Occipital lobe (tissue), 2 donors: ENCODE data around the genes CIAPIN1, ADGRG1 and ADGRG3.

GRCh38 chr16:57023387-57024056, 34.2 kb downstream of the NLRC5 start:
- RAMPAGE, long total RNA, result no peak

DNA sequence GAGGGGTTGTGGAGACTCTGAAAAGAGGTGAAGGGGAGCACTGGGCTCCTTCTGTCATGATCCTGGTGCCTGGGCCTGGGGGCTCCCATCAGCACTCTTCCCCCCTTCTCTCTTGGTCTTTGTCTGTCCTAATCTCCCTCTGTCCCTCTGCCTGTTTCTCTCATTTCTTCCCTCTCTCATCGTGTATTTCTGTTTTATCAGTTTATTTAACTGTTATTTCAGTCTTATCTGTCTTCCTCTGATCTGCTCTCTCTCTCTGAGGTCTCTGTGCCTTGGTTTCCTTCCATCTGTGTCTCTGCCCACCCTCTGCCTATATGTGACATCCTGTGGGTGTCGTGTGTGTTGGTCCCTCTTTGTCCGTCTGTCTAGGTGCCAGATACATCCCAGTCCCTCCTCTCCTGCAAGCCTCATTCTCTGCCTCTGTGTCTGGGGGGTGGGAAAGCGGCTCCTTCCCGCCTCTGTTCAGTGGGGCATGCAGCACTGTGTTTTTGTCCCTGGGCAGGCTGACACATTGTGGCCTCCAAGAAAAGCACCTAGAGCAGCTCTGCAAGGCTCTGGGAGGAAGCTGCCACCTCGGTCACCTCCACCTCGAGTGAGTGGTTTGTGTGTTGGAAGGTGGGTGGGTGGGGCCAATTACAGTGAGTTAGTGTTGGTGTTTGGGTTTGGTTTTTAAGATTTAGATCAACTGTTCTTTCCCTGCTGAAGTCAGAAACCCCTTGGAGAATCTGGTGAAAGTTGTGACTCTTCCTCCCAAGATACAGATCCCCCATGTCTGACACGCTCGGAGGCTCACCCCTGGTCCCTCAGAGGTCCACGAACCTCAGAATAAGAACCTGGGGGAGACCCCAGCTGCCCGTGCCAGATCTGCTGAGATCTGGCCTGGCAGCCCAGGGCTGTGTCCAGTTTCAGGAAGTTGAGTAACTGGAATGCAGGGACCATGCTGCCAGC, 51.1 kb upstream of the CPNE2 start:
- RAMPAGE, long total RNA, result no peak

DNA sequence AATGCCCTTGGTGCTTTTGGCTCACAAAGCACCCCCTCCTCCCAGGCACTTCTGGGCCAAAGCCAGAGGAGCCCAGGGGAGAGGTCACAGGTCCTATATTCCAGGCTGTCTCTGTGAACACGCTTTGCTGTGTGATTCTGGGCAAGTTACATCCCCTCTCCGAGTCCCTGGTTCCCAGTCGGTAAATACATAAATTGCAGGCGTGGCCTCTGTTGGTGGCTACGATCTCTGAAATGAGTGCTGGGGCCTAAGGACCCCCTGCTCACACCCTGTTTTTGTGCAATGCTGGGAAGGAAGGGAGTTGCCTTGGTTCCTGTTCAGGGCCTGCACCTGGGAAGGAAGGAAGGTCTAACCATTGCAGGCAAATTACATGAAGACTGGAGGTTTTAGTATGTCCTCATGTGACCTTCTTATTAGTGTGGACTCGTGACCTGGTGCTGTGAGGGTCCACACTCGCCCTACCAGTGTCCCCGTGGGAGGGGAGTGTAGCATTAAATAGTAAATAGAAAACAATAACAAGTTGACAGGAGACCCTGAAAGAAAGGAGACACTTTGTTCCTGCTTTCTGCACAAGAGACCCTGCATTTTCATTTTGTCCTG, 49.7 kb upstream of the CPNE2 start:
- RAMPAGE, long total RNA, result no peak

DNA sequence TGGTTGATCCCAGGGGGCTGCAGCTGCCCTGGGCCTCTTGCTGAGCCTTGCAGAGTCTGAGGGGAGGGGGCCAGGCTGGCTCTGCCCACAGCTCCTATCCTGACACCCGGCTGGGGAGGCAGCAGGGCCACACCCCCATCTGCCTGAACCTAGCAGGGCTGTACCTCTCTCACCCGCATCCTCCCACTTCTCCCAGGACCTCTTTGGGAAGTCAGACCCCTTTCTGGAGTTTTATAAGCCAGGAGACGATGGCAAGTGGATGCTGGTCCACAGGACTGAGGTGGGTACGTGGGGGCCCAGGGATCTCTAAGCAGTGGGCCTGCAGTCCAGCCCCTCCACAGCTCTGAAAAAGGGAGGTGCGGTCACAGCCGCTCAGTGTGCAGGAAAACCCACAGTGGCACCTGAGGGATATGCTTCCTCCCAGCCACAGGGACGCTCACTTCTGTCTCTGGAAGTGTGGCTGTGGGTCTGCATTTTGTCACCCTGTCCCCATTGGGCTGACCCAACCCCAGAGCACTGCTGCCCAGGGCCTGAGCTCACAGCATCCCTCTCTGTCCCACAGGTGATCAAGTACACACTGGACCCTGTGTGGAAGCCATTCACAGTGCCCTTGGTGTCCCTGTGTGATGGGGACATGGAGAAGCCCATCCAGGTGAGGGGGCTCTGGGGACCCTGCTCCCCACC, 26.8 kb downstream of the CPNE2 start:
- RAMPAGE, long total RNA, result no peak

DNA sequence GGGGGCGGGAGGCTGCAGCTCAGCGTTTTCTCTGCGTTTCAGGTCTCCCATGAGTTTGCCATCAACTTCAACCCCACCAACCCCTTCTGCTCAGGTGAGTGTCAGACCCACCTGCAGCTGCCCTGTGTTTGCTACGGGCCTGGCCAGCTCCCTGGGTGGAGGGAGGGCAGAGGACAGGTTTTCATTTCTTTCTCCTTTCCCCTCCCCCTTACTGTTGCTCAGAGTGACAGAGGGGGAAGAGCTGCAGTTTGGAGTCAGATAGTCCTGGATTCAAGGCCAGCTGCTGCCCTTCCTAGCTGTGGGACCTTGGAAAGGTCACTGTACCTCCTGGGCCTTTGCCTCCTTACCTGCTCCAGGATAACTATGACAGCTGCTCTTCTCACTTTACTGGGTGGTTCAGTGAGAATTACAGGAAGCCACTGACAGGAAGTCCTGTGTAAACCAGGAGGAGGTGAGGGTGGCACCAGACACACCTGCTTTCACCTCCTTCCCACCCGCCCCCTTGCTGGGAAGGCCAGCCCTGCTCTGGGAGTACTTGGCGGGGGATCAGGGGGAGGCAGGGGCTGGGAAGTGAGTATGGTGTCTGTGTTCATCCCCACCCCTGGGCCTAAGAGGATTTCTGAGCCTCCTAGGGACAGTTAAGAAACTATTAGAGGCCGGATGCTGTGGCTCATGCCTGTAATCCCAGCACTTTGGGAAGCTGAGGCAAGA, 42.5 kb downstream of the CPNE2 start:
- RAMPAGE, long total RNA, result no peak

DNA sequence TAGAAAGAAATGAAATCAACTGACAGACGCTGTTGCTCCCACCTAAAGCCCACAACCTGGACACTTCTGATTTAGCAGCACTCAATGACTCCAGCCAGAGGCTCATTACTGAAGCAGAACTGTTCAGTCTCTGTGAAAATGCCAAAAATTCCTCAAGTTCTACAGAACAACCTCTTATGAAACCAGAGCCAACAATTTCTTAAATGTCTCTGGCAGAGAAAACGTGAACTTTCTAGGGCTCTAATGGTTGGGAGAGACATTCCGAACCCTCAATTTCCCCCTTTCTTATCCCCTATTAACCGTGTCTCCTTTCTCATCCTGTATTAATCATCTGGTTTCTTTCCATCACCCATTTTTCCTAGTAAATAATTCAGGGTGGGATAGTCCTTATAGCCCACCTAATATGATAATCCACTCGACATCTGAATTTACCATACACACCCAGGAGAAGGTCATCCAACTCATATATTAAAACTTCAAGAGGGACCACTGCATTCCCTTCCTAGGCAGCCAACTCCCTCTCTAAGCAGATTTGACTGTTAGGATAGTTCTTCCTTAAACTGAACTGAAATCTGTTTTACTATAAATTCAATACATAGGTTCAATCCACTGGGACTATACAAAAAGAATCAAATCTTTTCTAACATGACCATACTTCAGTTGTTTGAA, 9.7 kb downstream of the PSME3IP1 start:
- RAMPAGE, long total RNA, result no peak

DNA sequence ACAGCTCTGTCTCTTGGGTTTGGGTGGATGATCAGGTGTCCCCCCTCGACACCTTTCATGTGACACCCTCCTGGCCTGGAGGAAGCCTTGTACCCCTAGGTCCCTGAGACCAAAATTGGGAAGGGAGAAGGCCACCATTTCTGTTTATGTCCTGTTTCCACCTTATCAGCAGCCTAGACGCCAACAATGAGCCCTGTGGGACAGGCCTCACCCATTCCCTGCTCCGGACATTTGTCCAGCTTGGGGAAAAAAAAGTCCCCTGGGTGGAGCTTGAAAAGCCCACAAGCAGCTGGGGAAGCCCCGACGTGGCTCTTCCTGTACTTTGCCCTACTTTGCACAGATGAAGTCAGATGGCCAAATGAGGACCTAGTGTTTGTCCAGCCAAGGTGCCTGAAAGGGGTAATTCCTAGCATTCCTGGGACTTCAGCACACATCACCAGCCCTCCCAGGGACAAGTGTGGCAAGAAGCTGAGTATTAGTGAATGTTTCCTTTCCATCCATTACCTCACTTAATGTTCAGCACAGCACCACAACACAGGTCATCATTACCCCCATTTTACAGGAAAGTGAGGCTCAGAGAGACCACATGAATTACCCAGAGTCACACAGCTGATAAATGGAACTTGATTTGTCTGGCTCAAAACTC, 19.7 kb upstream of the PLLP start:
- RAMPAGE, long total RNA, result no peak

DNA sequence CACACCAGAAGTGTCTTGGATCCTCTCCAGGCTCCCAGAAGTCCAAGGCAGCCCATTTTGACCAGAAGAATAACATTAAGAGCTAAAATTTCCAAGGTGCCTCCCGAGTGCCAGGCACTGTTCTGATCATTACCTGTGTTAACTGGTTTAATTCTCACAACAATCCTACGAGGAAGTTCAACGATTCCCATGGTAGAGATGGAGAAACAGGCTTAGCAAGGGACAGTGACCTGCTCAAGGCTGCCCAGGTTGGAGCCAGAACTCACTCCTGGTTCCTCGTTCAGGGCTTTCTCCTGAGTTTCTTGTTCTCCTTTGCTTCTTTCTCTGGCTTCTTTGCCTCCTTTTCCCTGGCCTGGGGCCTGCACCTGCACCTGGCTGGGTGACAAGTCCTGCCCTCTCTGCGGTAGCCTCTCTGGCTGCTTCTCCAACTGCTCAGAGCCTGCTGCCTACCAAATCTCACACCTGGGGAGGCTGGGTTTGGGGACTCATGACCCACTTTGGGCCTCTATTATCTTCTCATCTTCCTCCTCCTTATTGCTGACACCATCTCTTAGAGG, 2.8 kb downstream of the CCL22 start:
- RAMPAGE, long total RNA, result no peak

DNA sequence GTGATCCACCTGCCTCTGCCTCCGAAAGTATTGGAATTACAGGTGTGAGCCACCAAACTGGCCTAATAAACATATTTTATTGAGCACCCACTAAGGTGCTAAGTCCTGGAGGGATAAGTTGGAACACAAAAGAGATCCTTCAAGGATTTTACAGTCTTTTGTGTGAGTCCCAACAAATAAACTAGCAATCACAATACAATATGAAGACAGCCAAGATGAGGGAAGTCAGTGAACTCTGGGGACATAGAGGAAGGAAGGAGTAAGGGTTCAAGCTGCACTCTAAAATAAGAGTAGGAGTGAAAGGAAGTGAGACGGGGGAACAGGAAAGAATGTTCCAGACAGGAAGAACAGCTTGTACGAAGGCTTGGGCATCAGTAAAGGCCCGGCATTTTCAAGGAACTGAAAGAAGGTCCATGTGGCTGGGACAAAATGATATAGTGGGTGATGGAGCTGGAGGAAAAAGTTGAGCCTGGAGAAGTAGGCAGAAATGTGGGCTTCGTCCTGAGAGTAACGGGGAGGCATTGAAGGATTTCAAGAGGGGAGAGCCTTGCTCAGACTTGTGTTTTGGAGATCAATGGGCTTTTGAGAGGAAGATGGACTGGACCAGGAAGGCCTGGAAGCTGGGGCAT, 4.5 kb downstream of the CCL17 start:
- RAMPAGE, long total RNA, result no peak

DNA sequence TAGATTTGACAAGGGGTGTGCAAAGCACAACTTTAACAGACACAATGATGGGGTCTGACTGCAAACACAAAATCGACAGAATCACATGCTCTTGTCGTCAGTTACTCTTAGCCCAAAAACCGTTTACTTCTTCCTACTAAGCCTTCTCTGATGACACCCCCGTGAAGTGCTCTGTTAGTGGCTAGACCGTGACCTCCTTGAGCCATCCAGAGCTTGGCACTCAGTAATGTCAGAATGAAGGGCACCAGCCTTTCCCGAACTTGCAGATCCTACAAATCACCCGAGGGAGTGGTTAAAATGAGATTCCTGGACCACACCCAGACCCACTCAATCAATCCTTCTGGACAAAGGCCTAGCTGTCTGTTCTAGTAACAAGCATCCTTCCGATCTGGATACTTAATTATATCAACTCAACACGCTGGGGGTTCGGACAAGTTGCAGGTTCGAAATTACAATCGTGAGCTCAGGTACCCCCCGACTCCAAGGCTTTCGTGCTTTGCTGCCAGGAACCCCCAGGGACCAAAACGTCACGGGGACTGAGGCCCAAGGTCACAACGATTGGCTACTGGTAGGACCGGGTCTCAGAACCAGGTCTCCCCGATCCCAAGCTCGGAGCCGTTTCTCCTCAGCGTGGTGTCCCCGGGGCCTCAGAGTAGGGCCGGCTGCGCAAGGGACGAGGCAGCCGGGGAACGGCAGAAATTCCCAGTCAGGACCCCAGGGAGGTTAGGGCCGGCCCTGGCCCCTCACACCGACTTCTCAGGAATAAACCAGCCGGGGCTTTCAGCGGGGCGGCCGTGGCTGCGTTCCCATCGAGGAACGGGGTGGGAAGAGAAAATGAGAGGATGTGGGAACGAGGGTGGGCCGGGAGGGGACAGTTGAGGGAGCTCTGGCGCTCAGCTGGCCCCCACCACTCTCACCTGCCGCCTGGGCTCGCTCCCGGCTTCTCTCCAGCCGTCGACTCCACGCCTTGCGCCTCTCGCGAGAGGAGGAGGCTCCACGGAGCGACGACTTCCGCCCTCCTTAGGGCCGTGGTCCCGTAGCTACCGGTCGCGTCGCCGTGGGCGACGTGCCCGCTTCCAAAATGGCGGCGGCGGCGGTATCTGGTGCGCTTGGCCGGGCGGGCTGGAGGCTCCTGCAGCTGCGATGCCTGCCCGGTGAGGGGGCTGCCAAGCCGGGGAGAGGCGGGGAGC, at the start of gene CIAPIN1:
TSS of gene CIAPIN1 (minus strand) at position 961 of the 1,190 bp plus-strand sequence.
- RAMPAGE, long total RNA, result start-site peak on the minus strand centred at position 966 of the sequence, 45 bp wide, 682 and 686 reads in 2 replicates; start-site peak on the plus strand centred at position 1,065 of the sequence, 17 bp wide, 184 and 89 reads in 2 replicates

DNA sequence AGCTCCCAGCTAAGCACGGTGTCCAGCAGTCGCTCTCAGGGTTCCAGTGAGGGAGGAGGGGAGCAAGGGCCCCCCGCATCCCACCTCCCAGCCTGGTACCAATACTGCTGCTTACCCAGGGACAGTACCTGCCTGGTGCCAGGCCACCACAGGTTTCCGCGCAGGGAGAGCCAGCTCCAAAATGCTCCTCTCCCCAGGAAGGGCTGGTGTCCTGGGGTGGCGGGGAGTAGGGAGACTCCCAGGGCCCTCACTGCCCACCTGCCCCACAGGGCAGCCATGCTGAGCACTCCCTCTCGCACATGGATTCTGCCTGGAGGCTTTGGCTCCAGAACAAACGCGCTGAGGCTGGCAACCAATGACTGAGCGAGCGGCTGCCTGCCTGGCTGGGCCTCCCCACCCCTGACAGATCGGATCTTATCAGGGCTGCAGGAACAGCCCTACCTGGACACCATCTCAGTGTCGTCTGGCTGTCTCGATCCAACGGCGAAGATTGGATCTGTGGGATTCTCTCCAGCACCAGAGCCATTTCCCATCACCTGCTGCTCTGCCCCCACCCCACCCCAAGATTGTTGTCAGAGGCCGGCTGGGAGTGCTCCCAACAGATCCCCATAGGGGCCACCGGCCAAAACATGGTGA, 2.3 kb downstream of the DOK4 start:
- RAMPAGE, long total RNA, result no peak

GRCh38 chr16:57485057-57485833, 1.0 kb downstream of the DOK4 start:
- RAMPAGE, long total RNA, result no peak

DNA sequence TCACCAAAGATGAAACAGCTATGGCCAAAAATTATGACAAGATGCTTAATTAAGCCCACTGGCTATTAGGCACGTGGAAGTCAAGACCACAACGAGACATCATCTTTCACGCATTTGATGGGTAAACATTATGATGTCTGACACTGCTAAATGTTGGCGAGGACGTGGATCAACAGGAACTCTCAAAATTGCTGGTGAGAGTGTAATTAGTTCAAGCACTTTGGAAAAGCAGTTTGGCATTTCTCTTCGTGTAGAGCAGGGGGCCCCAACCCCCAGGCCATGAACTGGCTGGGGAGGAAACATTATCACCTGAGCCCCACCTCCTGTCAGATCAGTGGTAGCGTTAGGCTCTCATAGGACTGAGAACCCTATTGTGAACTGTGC, 39.6 kb upstream of the ADGRG1 start:
- RAMPAGE, long total RNA, result no peak

- RAMPAGE, long total RNA, result no peak
These were observed at the start of gene ADGRG1 for GRCh38 chr16:57627941-57629064. Gene ADGRG1 (plus strand): TSS chr16:57628630.

DNA sequence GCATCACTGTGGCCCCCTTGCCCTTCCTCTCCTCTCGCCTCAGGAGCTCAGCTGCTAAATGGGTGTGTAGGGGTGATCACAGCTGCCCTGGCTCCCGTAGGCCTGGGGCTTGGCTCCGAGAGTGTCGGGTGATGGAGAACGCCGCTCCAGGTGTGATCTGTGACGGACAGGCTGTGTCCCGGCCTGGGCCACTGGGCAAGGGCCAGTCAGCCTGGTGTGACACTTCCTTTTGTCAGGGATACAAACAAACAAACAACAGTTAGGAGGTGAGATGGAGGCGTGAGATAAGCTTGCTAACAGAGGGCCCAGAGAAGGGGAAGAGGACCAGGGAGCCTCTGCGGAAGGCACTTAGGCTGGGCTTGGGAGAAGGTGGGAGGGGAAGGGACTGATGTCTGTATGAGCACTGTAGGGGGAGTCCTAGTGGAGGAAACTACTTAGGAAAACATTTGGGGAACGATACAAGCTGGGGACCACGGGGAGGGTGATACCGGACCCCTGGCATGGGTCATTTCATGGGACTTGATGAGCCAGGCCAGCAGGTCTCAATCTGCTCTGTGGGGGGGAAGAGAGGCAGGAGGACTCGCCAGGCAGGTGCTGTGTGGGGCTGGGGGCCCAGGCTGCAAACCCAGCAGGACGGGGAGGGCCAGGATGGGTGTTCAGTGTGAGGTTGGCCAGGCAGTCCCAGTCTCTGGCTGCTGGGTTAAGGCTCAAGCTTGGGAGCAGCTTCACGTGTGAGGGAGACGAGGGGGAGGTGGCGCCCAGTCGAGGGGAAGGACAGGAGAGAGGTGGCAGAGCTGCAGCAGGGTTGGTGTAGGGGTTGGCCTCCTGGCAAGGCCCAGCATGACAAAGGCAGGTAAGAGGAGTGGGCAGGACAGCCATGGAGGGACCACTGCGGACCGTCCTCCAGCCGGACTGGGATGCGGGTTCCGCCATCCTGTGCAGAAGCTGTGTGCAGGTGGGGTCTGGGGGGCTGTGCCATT, 2.3 kb downstream of the ADGRG1 start:
- RAMPAGE, long total RNA, result no peak

GRCh38 chr16:57638993-57639627, 10.7 kb downstream of the ADGRG1 start:
- RAMPAGE, long total RNA, result start-site peak on the plus strand at chr16:57639425-57639495, 821 and 114 reads in 2 replicates

DNA sequence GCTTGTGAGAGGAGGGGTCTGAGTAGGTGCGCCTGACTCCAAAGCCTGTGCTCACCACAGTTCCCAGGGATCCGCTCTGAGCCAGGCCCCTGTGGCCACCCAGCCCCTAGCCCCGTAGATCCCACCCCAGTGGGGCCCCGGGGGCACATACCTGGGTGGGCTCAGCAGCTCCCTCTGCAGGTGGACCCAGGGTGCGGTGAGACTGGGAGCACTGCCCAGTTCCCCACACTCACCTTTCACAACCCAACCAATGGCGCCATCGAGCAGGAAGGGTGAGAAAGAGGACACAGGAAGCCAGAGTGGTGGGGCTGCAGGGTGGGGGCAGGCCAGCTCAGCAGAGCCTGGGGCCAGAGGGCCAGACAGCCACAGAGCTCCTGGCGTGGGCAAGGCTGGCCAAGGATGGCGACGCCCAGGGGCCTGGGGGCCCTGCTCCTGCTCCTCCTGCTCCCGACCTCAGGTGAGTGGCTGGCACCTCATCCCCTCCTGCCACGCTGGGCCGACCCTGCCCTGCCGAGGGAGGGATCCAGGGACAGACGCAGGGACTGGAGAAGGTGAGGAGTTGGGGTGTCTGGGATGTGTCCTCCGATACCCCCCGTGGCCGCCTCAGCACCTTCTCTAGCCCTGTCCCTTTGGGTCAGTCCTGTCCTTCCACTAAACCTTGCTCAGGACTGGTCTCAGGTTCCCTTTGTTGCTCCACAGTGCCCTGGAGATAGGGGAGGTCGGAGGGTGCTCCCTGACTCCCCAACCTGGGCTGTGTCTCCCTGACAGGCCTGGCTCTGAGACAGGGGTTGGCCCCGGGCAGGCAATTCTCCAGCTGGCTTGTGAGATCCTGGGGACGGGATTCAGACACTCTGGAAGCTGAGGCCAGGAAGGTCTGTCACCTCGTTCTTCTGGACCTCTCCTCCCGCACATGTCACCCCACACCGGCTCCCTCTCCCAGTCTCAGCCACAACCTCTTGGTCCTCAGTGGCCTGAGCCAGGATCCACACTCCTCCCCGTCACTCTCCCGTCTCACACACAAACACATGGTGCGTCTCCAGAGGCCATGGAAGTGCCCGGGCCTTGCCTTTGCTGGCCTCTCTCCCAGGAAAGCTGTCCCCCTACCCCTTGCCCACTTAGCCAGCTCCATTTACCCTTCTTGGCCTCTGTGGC, at the start of gene ADGRG3:
TSS of gene ADGRG3 (plus strand) at position 358 of the 1,152 bp plus-strand sequence.
- RAMPAGE, long total RNA, result no peak

GRCh38 chr16:57669299-57669848, 1.3 kb downstream of the ADGRG3 start:
- RAMPAGE, long total RNA, result no peak

DNA sequence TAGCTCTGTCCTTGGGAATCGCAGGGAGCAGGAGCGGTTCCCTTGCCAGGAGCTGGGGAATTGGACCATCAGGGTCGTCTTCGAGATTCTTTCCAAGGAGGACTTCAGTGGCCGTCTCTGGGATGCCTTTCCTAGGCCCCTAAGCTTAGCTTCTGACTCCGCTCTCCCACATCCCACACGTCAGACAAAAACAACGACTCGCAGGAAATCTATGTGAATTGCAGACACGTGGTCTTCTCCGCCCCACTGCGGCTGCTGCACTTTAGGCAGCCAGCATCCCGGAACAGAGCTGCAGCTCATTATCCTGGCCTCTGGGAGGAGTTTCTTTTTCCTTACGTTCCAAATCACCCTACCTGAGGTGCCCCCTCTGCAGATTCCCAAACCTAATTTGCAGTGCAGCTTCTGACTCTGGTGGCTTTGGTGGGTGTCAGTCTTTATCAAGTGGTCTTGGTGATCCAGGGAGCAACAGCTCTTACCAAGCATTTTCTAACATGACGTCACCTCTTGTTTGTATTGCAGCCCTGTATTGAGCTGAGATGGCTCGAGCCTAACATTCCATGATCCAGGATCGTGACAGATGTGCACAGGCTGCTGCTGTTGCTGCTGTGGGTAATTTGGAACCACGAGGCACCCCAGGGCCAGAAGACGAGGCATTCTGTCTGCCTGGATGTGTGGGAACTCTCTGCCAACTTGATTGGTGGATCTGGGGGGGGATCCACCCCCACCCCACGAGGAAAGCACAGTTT, 1.1 kb downstream of the KATNB1 start:
- RAMPAGE, long total RNA, result no peak

DNA sequence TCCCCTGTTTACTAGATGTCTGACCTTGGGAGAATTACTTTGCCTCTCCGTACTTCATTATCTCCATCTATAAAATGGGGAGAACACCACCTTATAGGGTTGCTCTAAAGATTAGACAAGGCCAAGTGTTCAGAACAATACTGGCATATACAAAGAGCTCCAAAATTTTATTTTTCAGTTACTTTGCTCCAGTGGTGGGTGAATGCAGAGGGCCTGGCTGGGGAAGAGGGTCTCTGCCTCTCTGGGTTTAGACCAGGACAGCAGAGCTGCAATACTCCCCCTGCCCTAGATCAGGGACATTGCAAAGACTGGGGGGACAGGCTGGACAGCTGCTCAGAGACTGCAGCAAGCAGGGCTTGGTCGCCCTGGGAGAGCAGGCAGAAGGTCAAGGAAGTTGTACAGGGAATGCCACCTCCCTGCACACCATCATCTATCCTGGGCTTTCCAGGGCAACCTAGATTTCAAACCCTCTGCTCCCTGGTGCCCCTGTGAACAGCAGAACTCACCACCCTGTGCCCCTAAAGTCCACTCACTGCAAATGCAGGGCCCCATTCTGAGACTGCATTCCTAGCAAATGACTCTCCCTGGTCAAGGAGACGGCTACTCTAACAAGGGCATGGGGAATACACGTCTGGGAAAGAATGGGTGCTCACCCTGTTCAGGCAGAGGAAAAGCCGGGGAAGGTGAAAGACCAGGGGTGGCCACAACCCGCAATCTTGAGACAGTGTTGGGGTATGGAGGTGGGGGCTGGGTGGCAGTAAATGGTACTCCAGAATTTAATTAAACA, 1.2 kb downstream of the KIFC3 start:
- RAMPAGE, long total RNA, result no peak